Placental pericyte (primary cell): ENCODE results near the gene LRRC43.

DNA sequence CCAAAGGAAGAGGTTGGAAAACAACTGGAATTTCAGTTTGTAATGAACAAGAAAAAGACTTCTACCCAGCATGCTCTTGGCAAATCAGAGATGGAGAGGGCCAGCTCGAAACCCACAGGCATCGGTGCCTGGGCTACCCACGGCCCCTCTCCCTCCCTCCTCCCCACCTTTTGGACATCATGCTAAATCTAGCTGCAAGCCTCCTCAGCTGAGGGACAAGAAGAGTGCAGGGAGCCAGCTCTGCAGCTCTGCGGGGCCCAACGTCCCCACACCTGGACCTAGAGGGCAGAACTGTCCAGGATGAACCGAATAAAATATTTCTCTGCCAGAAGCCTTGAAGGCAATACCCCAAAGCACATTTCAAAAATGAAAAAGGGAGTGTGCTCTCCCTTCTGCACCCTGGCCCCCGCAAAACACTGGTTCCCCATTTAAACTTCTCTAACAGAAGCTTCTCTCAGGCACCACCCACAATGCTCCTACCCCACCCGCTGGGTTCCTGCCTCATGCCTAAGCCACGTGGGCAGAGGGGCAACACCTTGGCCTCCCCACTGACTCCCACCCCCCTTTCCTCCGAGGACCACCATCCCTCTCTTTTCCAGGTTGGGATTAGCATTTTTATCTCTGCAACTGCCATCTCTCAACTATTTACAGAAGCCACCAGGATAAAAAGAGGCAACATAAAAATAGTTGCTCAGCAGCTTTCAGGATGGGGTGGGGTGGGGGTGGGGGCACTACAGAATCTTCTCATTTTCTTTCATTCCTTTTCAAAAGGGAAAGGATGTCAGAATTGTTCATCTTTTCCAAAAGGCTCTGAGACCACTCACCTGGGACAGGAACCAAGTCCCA, 8.1 kb downstream of the CAMKK2 start:
- CAGE, long polyA plus RNA, result no peak

DNA sequence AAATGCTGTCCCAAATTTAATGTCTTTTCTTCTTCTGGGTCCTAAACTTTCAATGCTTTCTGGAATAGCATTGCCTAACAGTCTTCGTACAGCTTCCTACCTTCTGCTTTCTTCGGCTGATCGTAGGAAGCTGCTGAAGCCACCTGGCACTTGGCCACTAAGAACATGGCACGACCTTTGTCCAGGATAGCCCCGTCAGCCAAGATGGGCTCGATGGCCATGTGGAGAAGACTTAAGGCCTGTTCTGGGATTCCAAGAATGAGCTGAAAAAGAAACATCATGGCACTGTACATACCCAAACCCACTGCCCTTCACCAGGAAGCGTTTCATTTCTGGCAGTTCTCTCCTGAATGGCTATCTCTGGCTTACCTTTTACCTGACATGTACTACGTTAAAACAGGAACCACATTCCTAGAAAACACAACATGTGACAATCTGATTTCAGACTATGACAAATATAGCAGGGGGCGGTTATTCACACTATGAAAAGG, 13.1 kb upstream of the CAMKK2 start:
- CAGE, long polyA plus RNA, result no peak

DNA sequence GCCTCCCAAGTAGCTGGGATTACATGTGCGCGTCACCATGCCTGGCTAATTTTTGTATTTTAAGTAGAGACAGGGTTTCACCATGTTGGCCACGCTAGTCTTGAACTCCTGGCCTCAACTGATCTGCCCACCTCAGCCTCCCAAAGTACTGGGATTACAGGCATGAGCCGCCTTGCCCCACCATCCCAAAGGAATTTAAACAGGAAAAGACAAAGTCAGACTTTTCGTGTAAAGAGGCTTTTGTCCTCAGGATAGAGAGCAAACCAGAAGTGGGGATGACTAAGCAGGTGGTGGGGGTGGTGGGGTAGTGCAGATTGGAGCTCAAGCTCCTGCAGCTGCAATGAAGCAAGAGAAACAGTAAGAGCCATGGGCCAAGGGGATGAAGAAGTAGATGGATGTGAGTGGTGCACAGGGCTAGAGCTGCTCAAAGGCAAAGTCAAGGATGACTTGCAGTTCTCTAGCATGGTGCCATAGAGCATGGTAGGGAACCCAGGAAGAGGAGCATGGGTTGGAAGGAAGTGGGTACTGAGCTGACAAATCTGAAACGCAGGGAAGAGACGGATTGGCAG, 11.6 kb upstream of the RNF34 start:
- CAGE, long polyA plus RNA, result no peak

GRCh38 chr12:121417588-121418488, 17.9 kb downstream of the RNF34 start:
- CAGE, long polyA plus RNA, result no peak

GRCh38 chr12:121440587-121441407, 40.9 kb downstream of the RNF34 start:
- CAGE, long polyA plus RNA, result no peak

- CAGE, long polyA plus RNA, result no peak
Measured at GRCh38 chr12:121495849-121496369, 84.9 kb downstream of the KDM2B start.

- CAGE, long polyA plus RNA, result no peak
Measured at GRCh38 chr12:121538312-121538622, 42.6 kb downstream of the KDM2B start.

DNA sequence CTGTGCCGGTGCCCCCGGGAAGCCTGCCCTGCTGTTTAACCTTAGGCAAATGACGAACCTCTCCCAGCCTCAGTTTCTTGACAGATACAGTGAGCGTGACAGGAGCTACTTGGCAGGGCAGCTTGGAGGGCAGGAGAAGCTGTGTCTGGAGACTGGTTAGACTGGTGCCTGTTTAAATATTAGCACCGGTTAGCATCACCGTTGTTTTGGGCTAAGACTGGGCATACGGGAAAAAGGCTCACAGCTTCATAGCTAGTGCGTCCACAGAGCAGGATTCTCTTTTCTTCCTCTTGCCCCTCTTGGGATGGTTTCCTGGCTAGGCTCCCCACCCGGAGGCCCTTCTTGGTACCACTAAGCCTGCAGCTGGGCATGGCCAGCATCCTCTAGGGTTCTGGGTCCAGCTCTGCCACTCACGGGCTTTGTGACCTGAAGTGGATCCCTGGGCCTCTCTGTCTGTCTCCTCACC, 38.6 kb downstream of the RHOF start:
- CAGE, long polyA plus RNA, result no peak

- CAGE, long polyA plus RNA, result no peak
Measured at GRCh38 chr12:121762065-121762786, 31.3 kb downstream of the RHOF start.

GRCh38 chr12:121774533-121775379, 18.7 kb downstream of the RHOF start:
- CAGE, long polyA plus RNA, result no peak

GRCh38 chr12:121782061-121782629, 11.3 kb downstream of the RHOF start:
- CAGE, long polyA plus RNA, result no peak

GRCh38 chr12:121789716-121790887, 3.4 kb downstream of the RHOF start:
- CAGE, long polyA plus RNA, result no peak

GRCh38 chr12:121855911-121856904, 2.5 kb downstream of the HPD start:
- CAGE, long polyA plus RNA, result no peak

DNA sequence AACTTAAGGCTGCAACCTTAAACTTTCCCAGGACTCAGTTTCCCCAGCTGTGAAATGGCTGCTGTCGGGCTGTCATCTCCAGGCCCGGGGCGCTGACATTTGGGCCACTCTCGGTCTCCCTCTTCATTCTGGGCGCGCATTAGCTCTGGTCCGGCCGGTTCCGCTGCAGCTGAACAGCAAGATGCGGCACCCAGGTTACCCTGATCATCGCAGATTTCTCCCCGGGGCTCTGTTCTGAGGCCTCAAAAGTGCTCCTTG, 929 bp upstream of the BCL7A start:
- CAGE, long polyA plus RNA, result no peak

DNA sequence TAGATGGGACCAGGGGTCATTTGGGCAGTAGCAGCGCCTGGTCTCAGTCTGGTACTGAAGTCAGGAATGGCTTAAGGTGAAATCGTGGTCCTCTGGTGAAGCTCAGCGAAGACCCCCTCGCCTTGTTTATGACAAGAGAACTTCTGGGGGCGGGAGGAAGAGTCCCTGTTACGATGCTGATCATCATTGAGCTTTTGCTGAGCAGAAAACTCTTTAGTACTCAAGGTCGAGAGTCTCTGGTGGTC, 678 bp upstream of the BCL7A start:
- CAGE, long polyA plus RNA, result no peak

DNA sequence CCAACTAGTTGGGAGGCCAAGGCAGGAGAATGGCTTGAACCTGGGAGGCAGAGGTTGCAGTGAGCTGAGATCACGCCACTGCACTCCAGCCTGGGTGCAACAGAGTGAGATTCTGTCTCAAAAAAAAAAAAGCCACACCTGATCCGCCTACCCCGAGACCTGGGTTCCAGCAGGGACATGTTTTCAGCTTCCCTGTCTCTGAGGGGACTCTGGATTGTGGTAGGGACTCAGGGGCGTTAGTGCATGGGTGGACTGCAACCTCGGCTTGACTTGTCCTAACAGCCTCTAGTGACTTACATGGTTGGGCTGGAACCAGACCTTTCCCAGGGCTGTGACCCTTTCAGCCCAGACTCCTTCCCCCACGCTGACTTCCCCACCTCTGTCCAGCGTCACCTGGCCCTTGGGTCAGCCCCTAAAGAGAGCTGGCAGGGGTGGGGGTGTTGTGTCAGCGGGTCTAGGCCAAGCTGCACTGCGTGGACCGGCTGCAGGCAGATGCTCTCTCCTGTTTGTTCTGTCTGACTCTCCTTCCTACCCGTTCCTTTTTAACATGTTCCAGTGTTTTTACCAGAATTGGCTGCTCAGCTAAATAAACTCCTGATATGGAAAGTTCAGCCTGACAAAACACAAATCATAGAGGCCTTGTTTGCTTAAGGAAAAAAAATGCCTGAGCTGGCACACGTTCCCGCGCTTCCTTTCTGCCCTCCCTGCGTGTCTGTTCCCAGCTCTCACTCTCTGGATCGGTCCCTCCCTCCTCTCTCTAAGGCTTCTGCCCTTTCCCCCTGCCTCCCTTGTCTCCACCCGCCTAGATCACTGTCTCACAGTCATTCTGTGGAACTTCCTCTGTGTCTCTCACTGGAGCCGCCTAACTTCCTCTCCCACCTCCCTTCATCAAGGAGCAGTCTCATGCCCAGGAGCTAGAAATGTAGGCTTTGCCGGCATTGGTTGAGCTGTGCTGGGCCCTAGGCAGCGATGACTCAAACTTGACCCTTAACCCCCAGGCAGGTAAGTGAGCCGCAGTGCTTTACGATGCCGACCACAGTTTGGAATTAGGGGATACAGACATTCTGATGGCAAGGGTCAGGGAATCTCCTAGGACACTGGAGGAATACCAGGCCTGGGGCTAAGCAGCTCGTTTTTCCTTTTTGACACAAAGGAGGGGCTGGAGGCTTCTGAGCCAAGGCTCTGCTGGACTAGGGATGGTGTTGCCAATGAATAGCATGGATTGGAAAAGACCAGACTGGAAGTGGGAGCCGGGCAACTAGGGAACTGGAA, 15.6 kb upstream of the MLXIP start:
- CAGE, long polyA plus RNA, result no peak

GRCh38 chr12:122063802-122064743, 14.5 kb upstream of the MLXIP start:
- CAGE, long polyA plus RNA, result no peak

DNA sequence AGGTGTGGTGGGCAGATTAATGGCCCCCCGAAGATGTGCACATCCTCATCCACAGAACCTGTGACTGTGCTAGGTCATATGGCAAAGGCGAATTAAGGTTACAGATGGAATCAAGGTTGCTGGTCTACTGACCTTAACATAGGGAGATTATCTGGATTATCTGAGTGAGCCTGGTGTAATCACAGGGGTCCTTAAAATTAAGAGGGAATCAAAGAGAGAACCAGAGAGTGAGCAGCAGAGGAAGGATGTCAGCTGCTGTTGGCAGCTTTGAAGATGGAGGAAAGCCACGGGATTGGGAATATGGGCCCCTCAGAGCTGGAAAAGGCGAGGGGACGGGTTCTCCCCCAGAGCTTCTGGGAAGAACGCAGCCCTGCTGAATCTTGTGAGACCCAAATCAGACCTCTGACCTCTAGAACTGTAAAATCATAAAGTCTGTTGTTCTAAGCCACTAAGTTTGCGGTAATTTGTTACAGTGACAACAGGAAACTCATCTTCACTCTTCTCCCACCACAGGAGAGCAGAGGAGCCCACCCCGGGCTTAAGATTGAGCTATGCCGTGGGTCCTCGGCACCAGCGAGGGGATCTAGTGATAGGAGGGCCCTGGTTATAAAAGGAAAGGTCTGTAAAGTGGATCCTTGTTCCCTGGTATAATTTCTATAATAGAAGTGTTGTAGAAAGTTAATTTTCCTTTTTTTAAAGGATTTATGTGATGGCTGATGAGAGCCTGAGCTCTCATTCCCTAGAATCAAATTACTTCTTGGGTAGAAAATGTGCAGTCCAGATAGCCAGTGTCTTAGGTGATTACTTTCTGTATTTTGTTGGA, 7.5 kb downstream of the MLXIP start:
- CAGE, long polyA plus RNA, result no peak

DNA sequence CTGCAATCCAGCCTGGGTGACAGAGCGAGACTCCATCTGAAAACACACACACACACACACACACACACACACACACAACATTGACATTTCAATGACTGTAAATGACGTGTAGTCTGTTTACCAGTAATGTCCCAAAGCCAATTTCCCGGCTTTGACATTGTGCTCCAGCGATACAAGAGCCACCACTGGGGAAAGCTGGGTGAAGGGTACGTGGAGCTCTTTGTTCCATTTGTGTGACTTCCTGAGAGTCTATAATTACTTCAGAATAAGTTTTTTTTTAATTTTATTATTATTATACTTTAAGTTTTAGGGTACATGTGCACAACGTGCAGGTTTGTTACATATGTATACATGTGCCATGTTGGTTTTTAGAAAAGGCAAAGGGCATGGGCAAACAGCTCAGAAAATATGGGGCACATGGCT, 37.5 kb downstream of the MLXIP start:
- CAGE, long polyA plus RNA, result no peak

DNA sequence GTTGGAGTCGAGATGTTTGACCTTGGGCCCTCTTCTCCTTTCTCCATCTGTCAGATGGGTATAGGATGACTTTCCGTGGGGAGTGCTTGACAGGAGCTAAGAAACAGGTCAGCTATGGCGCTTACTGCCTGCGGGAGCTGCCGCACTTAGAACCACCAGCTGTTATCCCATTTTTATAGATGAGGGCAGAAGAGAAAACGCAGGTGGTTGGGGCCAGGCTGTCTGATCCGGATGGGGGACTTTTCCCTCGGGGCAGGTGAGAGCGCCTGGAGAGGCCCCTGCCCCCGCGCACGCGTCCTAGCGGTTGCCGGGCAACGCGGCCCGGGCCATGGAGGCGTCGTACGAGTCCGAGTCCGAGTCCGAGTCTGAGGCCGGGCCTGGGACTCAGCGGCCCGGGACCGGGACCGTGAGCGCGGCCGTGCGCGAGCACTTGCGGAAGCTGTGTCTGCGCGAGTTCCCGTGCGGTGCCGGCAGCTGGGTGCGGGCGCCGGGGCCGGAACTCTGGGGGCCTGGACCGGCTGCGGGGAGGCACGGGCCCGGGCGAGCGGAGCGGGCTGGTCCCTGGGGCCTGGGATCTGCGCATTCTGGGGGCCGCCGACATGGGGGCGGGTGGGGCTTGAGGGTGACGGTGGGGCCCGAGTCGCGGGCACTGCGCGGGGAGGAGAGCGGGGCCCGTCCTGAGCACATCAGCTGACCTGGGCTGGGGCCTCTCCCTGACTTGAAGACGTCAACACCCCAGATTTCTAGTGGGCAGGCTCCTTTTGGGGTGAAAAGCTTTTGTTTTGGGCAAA, at the start of gene LRRC43:
TSS of gene LRRC43 (plus strand) at position 307 of the 791 bp plus-strand sequence.
- CAGE, long polyA plus RNA, result no peak